SK-N-DZ (cell line): ENCODE measurements around a stretch of chr12.

DNA sequence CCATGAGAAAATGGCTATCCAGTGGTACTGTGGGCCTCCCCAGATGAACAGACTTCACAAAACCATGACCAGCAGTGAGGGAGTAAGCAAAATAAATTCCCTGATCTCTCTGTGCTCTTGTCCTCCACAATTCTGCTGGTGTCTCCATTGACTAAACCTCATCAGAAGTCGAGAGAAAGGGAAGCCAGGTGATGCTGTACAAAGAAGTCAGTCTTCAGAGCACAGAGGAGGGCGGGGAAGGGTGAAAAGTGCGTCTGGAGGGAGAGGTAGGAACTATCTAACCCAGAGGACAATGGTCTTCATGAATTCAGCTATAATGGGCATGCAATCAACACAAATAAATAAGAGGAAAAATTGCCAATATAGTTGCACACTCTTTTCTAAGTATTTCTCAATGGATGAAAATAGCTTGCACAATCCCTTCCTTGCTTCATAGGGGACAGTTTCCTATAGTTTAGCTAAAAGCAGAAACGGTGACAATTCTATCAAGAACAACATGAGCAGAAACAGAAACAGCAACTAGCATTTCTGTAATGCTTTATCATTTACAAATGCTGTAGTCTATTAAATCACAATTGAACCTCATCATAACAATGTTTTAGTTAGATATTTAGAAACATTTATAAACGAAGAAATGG lies 810.2 kb downstream of the TMEM132B start:
RAMPAGE:
- cytosol, long total RNA: no peak
- nucleus, long total RNA: no peak

GRCh38 chr12:126051307-126052150 lies 865.3 kb downstream of the TMEM132B start:
RAMPAGE:
- cytosol, long total RNA: no peak
- nucleus, long total RNA: no peak

GRCh38 chr12:126772000-126772684 lies 1494.8 kb upstream of the TMEM132C start:
RAMPAGE:
- cytosol, long total RNA: no peak
- nucleus, long total RNA: no peak

DNA sequence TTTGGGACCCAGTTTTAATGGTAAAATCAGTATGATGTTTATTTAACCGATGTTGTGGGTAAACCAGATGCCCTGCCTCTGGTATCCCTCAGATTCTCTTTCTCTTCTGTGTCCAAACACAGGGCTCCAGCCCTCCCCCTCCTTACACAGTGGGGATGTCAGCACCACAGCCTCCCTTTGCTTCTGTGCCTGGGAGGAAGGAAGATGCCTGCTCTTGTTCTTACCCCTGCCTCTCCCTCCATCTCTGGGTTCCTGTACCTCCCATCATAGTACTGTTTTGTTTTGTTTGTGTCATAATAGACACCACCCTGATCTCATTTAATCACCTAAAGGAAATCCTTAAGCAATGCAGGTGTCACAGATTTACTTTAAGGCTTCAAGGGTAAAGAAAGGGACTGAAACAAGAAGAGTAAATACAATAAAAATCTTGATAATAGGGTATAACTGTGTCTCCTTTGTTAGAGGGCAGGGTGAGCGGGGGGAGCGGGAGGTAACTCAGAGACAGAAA lies 1204.9 kb upstream of the TMEM132C start:
RAMPAGE:
- cytosol, long total RNA: no peak
- nucleus, long total RNA: no peak

DNA sequence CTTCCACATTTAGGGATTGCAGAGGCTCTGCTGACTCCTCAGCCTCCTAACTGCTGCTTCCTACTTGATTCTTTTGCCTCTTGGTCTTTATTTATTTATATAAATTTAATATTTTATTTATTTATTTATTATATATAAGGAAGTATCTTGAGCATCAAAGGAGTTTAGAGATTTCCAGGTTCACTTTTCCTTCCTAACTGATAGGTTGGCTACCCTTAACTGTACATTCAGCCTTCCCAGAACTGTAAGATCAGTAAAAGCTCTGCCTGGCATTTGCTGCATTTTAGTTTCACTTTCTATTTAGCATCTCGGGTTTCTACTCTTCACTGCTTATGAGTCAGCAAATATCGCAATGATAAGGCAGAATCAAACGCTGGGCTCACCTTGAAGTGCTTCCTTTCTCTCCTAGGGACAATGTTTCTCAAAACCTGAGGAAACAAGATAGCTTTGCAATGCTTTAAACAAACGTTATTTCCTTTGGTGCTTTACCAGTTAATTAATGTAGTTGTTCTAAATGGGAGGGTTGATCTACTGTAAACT lies 1183.7 kb upstream of the TMEM132C start:
RAMPAGE:
- cytosol, long total RNA: no peak
- nucleus, long total RNA: no peak

DNA sequence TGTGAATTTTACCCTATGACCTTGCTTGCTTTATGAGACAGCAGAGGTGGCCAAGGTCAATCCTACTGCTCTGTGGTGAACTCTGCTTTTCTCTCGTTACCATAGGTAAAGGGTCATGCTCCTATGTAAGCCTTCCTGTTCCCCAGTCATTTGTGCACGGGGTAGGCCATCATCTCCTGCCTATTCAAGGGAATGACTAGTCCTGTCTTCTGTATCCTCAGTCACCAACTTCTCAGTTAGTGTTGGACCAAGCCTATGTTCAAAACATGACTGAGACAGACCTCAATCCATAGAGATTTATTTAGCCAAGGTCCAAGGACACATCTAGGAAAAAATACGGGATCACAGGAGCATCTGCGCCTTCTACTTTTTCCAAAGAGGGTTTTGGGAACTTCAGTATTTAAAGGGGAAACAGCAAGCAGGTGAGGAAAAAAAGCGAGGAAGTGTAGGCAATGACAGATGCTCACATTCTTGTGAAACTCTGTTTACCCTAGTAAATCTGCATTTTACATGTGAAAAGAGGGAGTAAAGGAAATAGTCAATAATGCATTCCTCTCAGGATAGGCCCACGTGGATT lies 1119.5 kb upstream of the TMEM132C start:
RAMPAGE:
- cytosol, long total RNA: no peak
- nucleus, long total RNA: no peak

RAMPAGE:
- cytosol, long total RNA: no peak
- nucleus, long total RNA: no peak
Observed at GRCh38 chr12:127284675-127285360, 982.2 kb upstream of the TMEM132C start.

GRCh38 chr12:127316938-127317347 lies 950.0 kb upstream of the TMEM132C start:
RAMPAGE:
- cytosol, long total RNA: no peak
- nucleus, long total RNA: no peak

RAMPAGE:
- cytosol, long total RNA: no peak
- nucleus, long total RNA: no peak
Observed at GRCh38 chr12:127824761-127825108, 442.2 kb upstream of the TMEM132C start.

RAMPAGE:
- cytosol, long total RNA: no peak
- nucleus, long total RNA: no peak
Observed at GRCh38 chr12:127866148-127866587, 400.8 kb upstream of the TMEM132C start.

RAMPAGE:
- cytosol, long total RNA: no peak
- nucleus, long total RNA: no peak
Observed at GRCh38 chr12:127943720-127944049, 323.3 kb upstream of the TMEM132C start.

RAMPAGE:
- cytosol, long total RNA: no peak
- nucleus, long total RNA: no peak
Observed at GRCh38 chr12:128603811-128604302, 219.9 kb downstream of the SLC15A4 start.

RAMPAGE:
- cytosol, long total RNA: no peak
- nucleus, long total RNA: no peak
Observed at GRCh38 chr12:128830410-128831078, 6.8 kb upstream of the SLC15A4 start.

RAMPAGE:
- cytosol, long total RNA: no peak
- nucleus, long total RNA: no peak
Observed at GRCh38 chr12:130044664-130045549, 117.4 kb upstream of the FZD10 start.

DNA sequence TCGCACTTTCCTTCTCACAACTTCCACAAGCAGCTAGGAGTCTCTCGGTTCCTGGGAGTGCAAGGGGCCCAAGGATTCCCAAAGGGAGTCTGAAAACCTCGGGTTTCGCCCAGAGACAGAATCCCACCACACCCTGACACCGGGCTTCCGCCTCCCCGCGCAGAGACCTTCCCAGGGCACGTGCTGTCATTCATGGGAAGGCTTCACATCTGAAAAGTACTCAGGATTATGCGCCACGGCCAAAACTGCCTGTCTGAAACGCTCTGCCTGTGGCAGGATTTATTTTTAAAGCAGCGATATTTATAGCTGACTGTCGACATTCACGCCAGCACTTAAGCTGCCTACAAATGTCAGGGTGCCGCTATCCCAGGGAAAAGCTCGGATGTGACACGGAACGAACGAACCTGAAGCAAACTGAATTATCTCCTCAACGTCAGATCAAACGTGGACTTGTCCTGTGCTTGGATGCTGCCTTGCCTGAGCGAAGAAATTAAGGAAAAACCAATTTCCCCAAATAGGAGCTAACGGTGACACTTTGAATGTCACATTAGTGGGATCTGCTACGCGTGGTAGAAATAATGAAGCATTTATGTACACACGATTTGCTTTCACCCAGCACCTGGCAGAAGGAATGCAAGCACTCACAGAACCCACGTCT lies 154.0 kb downstream of the PIWIL1 start:
RAMPAGE:
- cytosol, long total RNA: no peak
- nucleus, long total RNA: no peak

DNA sequence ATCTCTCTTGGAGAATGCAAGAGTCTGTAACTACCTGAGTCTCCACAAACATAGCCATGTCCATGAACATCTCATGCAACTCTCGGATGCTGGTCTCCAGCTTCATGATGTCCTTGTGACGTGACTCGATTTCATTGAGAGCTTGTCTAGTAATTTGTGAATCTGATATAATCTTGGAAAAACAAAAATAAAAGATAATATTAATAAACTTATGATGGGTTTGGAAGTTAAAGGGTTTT lies 38.0 kb downstream of the STX2 start:
RAMPAGE:
- cytosol, long total RNA: no peak
- nucleus, long total RNA: no peak

DNA sequence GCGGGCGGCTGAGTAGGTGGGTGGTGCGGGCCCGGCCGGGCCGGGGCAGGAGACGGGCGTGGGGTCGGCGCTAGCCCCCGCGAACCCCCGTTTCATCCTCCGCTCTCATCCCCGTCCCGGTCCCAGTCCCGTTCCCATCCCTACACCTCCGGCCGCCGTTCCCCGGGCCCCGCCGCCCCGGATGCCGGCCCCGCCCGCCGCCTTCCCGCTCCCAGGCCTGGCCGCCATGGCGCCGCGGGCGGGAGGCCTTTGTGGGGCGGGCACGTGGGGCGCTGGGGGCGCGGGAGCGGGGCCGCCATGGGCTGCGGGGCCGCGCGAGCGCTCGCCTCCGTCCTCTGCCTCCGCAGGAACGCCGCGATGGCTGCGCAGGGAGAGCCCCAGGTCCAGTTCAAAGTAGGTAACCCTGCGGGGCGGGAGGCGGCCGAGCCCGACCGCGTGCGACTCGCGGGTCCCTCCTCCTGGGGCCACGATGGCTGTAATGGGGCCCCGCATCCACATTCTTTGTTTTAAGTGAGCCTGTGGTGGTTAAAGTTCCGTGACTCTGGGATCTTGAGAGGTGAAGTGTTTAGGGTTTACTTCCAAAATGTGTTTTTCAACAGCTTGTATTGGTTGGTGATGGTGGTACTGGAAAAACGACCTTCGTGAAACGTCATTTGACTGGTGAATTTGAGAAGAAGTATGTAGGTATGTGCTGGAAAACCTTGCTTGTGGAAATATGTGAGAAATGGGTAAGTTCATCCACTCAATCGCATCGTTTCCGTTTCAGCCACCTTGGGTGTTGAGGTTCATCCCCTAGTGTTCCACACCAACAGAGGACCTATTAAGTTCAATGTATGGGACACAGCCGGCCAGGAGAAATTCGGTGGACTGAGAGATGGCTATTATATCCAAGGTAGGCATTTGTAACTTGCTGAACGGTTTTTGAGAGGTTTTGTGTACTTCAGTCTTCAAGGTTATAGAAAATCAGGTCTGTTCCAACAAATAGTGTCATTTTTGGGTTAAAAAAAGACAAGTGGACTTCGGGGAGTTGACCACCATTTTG lies 692 bp downstream of the RAN start:
RAMPAGE:
- cytosol, long total RNA: no peak
- nucleus, long total RNA: no peak

DNA sequence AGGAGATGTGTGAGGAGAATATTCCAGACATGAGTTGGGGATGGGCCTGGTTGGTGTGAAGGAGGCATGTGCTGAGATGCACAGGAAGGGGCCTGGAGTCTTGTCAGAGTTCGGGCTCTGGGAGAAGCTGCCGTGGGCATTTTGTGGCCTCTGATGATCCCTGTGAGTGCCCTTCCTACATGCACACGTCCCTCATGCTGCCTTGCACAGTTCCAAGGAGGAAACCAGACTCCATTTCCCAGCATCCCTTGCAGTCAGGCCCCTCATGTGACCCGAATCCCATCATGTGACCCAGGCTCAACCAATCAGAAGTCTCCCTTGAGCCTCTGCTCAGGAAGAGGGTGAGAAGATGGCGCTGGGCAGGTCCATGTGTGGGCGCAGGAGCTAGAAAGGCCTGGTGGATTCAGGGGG lies 240.3 kb downstream of the ADGRD1 start:
RAMPAGE:
- cytosol, long total RNA: no peak
- nucleus, long total RNA: no peak

DNA sequence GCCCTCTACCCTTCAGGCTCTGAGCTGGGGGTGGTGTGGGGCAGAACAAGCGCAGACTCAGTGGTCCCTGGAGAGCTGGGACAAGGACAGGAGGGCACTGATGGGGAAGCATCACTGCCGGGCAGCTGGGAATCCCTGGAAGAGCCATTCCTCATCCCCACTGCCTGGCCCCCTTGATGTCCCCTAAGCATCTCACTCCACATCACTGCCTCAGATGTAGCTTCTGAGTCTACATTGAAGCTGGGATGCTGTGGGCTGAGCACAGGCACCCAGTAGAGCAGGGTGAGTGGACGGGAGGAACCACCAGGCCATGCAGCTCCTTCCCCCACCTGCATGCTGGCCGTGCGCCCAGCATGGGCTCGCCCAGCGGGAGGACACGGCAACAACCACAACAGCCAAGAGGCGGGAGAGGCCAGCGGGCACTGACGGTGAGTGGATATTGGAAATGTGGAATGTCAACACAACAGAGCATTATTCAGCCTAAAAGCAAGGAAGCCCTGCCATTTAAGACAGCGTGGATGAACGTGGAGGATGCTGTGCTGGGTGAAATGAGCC lies 310.9 kb downstream of the ADGRD1 start:
RAMPAGE:
- cytosol, long total RNA: no peak
- nucleus, long total RNA: no peak

GRCh38 chr12:131266841-131267422 lies 313.2 kb downstream of the ADGRD1 start:
RAMPAGE:
- cytosol, long total RNA: no peak
- nucleus, long total RNA: no peak